PFSK-1 (cell line): ENCODE measurements around the gene DCXR.

- RRBS = 96% methylated on average over 11 of the region's 32 CpGs
Observed at GRCh38 chr17:81452967-81453604, 57.8 kb downstream of the BAHCC1 start.

DNA sequence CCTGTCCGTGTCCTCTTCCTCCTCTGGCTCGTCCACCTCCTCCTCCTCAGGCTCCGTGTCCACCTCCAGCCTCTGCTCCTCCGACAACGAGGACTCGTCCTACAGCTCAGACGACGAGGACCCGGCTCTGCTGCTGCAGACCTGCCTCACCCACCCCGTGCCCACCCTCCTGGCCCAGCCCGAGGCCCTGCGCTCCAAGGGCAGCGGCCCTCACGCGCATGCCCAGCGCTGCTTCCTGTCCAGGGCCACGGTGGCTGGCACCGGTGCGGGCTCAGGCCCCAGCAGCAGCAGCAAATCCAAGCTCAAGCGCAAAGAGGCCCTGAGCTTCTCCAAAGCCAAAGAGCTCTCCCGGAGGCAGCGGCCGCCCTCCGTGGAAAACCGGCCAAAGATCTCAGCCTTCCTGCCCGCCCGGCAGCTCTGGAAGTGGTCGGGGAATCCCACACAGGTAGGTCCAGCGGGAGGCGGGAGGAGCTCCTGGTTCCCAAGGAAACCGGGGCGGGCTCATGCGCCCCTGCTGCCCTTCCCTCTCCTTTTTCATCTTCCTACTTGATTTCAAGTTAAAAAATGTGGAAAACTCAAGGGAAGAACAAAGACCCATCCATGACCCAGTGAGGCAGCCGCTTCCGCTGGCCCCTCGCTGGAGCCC lies 50.9 kb downstream of the ACTG1 start:
- RRBS = 97% methylated on average over 7 of the region's 36 CpGs

DNA sequence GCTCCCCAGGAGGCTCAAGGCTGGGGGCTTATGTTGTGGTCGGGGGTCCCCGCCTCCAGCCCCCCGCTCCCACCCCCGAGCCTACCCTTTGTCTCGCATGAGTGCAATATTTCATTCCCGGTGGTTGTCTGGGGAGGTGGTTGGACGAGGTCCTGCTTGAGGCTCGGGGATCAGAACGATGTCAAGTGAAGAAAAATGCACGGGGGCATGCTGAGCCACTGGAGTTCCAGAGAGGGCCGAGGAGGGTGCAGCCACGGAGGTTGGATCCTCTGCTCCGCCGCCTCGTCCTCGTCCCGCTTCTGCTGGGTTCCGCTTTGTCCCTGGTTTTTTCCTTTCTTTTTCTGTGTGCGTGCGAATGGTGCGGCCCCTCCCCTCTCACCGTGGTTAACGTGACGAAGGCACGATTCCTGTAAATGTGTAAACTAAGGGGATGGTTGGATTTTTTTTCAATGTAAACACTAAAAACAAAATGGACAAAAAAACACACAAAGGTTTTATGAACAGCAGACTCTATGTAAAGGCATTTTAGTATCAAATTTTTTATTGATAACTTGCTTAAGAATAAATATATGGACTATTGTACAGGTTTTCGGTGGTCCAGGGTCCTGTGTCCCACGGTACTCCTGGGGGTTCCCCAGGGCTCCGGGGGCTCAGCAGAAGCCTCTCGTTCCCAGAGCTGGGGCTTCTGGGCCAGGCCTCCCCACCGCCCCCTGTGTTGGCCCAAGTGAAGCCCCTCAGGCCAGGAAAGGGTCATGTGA lies 46.7 kb downstream of the ACTG1 start:
- RRBS = 100% methylated on average over 2 of the region's 30 CpGs

DNA sequence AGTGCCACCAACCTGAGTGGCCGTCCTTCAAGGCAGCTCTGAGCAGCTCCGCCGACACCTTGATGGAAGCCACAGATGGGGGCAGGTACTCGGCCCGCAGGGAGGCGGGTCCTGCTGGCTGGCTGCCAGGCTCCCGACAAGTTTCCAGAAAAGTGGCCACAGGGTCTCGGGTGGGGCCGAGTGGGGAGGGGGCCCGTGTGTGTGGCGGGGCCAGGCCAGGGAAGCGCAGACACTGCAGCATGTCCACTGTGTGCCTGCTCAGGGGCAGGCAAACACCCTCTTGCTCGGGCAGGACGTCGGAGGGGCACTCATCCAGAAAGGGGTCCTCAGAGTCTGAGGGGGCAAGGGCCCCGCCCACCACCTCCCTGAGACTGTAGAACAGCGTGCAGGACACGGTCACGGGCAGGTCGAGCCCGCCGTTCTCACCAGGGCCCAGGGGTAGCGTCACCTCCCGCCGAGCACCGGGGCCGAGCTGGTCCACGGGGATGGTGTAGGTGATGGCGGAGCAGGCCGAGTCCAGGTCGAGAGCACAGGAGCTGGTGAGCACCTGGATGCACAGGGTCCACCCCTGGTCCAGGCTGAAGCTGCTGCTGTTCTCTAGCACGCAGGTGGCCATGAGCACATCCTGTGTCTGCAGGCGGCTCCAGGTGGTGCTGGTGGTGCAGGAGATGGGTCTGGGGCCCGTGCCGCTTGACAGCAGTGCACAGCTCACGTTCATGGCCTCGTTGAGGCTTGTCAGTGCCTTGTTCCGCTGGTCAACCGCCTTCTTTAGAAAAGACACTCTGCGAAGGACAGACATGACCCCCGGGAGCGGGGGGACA lies 5.0 kb downstream of the FAAP100 start:
- RRBS = no CpG with 5 or more reads among the region's 42 CpGs

DNA sequence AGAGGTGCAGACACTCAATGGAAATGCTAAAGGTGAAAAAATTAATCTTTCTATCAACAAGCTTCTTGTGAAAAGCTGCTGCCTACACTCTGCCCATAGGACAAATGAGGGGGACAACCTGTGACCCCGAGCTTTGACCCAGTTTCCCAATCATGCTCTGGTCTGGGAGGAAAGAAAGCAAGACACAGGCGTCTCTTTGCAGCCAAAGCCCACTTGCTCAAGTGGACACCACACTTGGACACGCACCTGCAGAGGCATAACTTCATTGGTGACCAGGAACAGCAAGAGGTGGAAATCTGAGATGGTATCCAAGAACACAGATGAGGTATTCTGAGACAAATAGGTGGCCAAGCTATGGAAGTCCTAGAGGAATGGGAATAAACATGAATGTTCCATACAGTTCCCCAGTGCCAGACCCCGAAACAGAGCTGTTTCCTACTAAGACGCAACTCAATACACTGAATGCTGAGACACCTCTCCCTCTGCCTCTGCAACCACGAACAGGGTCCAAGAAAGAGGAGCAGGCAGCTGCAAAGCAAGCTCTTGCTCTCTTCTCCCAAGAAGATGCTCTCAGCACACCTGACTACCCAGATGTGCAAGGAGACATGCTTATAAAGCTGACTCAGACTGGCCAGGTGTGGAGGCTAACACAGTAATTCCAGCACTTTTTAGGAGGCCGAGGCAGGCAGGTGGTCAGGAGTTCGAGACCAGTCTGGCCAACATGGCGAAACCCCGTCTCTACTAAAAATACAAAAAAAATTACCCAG lies 15.2 kb upstream of the FAAP100 start:
- RRBS = no CpG with 5 or more reads among the region's 10 CpGs

DNA sequence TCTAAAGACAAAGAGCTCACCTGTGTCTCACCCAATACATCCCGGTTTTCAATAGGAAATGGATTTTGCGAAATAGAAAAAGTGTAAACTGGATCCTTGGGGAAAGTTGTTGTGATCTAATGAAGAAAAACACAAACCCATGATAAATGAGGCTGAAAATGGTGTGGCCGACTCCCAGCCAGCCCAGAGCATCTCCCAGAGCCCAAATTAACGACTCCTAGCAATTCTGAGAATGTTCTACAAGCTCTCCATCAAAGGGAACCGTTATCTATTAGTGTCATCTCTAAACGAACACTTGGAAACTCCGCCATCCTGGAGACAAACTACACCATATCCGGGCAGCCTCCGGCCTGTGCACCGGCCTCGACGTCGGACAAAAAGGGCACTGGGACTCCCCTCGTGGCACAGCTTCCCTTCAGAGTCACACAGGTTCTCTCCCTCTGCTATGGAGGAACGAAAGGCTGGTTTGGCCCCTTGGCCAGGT lies 16.9 kb upstream of the FAAP100 start:
- RRBS = no CpG with 5 or more reads among the region's 15 CpGs

- RRBS = no CpG with 5 or more reads among the region's 11 CpGs
Observed at GRCh38 chr17:81579620-81580306, 27.6 kb upstream of the FAAP100 start.

DNA sequence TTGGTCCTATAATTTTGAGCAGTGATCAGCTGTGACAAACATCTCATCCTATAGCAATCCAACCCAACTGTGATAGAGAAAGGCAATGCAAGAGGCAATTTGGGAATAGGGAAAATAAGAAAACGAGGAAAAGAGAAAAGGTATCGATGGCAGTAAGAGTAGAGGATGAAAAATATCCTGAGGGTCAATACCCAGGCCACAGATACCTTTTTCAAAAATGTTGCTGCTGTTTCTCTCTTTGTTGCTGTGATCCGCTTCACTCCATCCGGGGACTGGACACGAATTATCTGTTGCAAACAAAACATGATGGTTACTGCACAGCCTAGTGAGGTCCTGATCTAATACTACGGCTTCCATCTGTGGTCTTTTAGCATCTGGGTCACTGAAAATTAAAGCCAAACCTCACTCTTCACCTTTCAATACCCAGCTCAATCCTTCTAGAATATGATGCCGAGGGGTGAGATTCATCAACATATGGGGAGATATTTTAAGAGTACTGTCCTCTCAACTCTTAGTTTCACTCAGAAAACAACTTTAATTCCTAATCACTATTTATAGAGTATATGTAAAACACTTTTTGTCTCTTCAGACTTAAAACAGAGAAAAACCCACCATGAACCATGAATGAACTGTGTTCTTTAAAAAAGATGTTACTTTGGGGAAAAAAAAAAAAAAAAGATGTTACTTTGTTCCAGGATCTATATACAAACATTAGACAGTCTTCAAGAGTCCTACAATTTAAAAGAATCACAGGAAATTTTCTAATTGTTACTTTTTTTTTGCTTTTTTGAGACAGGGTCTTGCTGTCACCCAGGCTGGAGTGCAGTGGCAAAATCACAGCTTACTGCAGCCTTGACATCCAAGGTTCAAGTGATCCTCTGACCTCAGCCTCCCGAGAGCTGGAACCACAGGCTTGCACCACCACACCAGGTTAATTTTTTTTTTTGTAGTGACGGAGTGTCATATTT lies 7.1 kb downstream of the NPLOC4 start:
- RRBS = no CpG with 5 or more reads among the region's 9 CpGs

DNA sequence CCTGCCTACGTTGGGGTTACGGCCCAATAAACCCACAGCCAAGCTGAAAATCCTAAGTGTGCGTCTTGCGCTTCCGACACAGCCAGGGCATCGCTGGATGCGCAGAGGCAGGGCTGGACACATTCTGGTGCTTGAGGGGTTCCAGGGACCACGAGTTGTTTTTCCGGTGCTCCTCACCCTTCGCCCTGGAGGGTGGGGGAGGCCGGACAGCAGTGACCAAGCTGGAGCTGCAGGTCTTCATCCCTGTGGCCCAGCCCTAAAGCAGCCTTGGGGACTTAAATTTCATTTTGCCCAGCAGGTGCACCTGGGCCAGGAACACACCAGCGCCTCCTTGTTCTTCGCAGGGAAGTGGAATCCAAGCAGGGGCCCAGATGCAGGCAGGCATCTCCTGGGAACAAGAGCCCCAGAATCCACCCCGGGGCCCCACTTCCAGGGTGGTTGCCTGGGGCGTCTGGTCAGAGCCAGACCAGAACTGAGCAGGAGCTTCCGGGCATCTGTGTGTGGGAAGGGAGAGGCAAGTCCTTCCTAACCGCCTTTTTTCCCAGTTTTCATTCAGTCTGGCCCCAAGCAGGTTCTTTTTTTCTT lies 925 bp upstream of the SLC25A10 start:
- RRBS = 3% methylated on average over 3 of the region's 17 CpGs

DNA sequence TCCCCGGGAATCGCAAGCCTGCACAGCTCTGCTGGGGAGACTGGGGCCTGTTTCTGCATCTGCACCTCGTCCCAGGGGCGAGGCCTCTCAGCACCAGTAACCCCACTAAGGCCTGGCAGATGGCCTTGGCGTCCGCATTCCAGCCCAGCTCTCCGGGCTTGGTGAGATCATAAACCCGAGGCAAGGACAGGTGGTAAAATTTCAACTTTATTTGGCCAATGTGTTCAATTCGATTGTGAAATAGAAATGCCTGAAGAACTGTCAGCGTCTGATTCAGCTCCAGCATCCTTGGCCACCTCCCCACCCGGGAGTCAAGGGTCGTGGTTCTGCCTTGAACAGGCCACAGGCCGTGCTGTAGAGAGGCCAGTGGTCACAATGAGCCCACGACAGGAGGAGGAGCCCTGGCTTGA lies 8.1 kb upstream of the PPP1R27 start:
- RRBS = no CpG with 5 or more reads among the region's 14 CpGs

DNA sequence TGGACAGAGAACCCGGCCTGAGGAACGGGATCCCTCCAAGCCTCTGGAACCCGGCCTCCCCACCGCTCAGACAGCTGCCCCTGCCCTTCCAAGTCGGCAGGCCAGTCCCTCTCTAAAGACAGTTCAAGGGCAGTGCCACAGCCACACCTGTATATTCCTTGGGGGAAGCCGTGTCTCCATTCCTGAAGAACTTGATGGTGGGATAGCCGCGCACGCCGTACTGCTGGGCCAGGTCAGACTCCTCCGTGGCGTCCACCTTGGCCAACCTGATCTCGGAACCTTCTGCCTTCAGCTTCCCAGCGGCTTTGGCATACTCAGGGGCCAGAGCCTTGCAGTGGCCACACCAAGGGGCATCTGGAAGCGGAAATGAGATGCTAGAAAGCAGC lies 1.3 kb downstream of the P4HB start:
- RRBS = no CpG with 5 or more reads among the region's 15 CpGs

DNA sequence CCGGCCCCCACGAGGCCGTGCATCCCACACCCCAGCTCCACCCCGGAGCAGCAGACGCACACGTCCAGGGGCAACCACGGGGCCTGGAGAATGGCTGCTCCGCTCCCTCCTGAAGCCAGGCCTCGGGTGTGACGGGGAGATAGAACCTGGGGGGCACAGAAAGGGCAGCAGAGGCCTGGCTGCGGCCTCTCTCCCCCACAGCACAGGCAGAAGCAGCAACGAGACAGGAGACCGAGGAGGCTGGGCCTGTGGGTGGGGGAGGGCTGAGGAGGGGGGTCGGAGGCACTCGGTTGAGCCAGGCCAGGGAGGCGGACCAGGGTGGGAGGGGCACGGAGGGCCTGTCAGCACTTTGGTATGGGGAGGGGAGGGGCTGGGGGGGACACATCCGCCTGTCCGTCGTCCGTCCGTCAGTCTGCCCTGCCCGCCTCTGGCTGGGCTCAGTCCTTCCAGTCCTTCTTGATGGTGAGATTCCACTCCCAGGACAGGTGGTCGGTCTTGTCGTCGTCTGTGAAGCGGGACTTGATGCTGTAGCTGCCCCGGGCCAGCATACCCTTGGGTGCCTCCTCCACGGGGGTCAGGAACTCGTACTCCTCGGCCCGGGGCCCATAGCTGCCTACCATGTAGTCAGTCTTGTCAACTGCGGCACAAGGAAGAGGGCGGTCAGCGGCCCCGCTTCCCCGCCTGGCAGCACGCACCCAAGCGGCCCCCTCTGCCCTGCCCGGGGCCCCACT lies 2.5 kb downstream of the ARHGDIA start:
- RRBS = 61% methylated on average over 10 of the region's 40 CpGs

DNA sequence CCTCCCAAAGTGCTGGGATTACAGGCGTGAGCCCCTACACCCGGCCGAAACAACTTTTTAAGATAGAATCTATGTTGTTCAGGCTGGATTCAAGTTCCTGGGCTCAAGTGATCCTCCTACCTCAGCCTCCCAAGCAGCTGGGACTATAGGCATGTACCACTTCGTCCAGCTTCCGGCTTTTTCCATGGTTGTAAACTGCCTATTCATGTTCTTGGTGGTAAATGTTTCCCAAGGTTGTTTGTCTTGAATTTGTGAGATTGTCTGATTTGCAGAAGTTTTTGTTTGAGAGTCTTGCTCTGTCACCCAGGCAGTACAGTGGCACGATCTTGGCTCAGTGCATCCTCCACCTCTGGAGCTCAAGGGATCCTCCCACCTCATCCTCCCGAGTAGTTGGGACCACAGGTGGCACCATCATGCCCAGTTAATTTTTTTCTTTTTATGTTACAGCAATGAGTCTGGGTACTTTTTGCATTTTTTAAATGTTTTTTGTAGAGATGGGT lies 5.6 kb upstream of the ARHGDIA start:
- RRBS = no CpG with 5 or more reads among the region's 7 CpGs

DNA sequence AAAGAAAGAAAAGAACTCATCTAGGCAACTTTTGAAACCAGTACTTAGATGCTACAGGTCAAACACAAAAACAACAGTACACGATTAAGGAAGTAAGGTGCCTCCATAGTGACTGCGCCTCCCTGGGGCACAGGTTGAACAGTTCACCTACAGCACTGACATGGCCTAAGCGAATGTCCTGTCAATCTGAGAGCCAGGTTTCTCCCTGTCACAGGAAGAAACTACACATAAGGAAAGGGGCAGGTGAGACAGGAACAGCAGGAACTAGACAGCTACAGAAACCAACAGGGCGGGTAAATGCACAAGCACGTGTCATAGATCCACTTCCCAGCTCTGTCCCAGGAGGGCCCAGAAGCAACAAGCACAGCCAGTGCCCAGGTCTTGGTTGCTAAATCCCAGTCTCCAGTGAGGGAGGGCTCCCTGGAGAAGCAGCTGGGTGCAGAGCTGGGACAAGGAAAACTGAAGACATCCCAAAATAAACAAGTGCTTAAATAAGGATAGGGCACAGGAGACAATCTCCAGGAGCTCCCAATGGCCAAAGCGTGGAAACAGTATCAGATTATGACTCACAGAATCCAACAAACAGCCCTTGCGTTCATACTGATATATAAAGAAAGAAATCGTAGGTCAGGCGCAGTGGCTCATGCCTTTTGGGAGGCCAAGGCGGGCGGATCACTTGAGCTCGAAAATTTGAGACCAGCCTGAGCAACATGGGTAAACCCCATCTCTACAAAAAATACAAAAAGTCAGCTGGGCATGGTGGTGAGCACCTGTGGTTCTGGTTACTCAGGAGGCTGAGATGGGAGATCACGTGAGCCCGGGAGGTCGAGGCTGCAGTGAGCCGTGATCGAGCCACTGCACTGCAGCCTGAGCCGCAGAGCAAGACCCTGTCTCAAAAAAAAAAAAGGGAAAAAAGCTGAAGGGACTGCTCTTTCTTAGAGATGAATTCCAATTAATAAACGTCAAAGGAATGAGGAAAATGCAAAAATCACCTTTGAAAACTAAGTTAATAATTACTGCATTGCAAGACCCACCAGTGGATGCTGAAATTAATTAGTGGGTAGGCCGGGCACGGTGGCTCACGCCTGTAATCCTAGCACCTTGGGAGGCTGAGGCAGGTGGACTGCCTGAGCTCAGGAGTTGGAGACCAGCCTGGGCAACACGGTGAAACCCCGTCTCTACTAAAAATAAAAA lies 8.4 kb upstream of the ARHGDIA start:
- RRBS = no CpG with 5 or more reads among the region's 24 CpGs

- RRBS = 94% methylated on average over 8 of the region's 65 CpGs
Observed at GRCh38 chr17:81940518-81941612, 3.8 kb upstream of the PYCR1 start.

- RRBS = 48% methylated on average over 12 of the region's 48 CpGs
Observed at GRCh38 chr17:82003492-82004293, 19.0 kb downstream of the CENPX start.

DNA sequence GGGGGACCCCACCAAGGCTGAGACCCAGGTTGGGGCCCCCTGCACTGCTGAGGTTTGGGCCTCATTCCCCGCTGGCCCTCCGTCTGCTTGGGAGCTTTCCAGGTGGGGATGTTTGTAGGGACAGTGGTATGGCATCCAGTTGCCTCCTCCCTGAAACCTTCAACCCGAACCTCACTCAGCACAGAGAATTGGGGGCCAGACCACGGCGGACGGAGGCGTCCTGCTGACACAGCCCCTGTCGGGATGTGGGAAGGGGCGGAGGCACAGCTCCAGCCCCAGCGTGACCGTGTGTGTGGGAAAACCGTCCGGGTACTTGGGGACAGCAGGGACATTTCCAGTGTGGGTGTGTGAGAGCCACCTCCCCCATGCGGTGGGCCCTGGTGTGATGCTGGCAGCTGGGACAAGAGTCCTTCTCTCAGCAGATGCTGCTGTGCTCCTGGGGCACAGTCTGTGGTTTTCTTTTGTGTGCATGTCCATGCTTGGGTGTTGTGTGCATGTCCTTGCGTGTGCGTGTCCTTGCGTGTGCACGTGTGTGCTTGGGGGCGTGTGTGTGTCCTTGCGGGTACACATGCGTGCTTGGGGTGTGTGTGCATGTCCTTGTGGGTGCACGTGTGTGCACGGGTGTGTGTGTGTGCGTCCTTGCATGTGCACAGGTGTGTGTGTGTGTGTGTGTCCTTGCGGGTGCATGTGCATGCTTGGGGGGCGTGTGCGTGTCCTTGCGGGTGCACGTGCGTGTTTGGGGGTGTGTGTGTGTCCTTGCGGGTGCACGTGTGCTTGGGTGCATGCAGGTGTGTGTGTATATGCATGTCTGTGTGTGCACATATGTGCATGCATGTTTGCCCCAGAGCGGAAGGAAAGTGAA lies 16.9 kb downstream of the CENPX start:
- RRBS = no CpG with 5 or more reads among the region's 33 CpGs

GRCh38 chr17:82021421-82022321 lies 1.0 kb downstream of the CENPX start:
- RRBS = 37% methylated on average over 2 of the region's 28 CpGs

- RRBS = 2% methylated on average over 5 of the region's 43 CpGs
Observed at GRCh38 chr17:82036074-82037161, 1.1 kb downstream of the DCXR start.

DNA sequence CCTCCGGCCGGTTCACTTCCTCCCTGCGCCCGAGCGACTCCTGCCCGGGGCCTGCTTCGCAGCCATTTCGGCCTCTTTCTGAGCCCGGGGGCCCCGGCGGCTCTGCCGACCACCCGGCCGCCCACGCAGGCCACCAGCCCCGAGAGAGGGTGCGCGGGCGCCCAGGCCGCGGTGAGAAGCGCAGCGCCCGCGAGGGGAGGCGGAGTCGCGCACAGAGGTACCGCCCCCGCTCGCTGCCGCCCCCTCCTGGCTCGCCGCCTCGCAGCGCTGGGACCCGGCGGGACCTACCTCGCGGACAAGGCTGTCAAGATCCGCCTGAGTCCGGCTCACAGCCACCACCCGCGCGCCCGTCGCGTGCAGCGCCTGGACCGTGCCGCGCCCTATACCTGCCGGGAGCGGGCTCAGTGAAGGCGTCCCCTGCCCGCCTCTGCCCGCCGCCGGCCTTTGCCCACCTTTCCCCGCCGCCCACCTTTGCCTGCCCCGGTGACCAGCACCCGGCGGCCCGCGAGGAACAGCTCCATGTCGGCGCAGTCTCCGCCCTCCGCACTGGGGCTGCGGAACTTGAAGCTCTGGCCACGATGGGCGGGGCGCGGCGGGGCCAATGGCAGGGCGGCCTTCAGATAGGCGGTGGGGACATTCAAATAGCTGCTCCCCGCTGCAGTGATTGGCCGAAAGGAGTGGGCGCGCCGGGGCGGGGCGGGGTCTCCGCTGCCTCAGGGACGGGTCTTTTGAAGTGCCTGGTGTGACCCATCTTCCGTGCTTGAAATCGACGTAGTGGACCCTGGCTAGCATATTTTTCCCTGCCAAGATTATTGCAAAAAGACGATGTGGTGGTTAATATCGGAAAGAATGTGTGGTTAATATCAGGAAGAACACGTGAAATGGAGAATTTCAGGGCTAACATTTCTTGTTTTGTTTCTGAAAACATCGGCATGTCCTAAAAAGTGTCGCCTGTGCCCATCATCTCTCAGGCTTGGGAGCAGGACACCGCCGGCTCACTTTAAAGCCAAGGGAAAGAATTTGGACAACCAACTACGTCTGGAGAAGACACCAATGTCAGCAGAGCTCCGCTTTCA lies at the start of gene DCXR:
Gene DCXR (minus strand): TSS at position 536 of the 1,076 bp plus-strand sequence.
- RRBS = under 1% methylated on average over 29 of the region's 99 CpGs